GM23338 (cell line): ENCODE measurements around a stretch of chr6.

DNA sequence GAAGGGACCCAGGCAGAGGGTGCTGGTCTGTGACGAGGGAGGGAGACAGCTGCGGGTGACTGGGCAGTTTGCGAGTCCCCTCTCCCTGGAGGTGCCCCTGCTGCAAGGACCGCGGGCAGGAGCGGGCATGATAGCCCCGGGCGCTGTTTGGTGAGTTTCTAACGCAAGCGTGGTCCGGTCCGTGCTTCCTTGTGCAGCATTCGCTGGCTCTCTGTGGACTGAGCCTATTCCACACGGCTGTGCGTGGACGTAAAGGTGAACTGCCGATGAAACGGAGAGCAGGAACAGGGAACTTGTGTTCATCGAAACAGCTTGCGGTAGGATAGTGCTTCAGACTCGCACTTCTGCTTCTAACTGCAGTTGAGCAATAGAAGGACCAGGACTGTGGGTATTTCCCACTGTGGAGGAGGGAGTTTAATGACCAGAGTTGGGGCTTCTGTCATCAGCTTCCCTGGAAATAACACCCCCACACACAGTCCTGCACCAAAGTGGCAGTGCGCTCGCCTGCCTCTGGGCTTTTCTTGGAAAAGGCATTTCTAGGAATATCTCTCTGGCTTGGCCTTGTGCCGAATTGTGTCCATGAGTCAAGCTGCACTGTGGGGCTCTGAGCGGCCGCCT, 48.8 kb downstream of the DUSP22 start:
- PRO-cap = no peak
- RAMPAGE, long total RNA = no peak

DNA sequence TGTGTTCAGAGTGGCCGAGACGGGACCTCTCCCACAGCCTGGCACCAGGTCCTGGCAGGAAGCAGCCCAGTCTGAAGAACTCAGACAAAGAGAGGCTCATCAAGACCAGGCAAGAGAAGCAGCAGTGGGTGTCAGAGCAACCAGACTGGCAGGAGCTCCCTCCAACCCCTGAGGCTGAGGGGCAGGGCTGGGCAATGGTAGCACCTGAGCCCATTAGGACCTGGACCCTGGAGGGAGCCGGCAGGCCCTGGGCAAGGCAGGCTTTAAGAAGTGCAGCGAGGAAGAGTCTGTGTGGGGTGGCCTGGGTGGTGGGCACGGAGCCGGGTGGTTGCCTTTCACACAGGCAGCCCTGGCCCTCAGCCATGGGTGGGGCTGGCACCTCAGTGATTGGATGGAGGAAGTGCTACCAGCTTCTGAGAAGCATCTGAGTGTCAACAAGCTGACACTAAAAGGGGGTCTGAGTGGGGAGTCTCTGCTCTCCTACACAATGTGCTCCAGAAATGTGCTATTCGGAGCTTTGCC, 33.1 kb upstream of the IRF4 start:
- PRO-cap = no peak
- RAMPAGE, long total RNA = no peak

GRCh38 chr6:390969-391467, 534 bp upstream of the IRF4 start:
- PRO-cap = no peak
- RAMPAGE, long total RNA = no peak

- PRO-cap = unidirectional peak, minus-strand start at chr6:582469
- RAMPAGE, long total RNA = no peak
Observed at GRCh38 chr6:582385-582817, 74.5 kb downstream of the HUS1B start.

DNA sequence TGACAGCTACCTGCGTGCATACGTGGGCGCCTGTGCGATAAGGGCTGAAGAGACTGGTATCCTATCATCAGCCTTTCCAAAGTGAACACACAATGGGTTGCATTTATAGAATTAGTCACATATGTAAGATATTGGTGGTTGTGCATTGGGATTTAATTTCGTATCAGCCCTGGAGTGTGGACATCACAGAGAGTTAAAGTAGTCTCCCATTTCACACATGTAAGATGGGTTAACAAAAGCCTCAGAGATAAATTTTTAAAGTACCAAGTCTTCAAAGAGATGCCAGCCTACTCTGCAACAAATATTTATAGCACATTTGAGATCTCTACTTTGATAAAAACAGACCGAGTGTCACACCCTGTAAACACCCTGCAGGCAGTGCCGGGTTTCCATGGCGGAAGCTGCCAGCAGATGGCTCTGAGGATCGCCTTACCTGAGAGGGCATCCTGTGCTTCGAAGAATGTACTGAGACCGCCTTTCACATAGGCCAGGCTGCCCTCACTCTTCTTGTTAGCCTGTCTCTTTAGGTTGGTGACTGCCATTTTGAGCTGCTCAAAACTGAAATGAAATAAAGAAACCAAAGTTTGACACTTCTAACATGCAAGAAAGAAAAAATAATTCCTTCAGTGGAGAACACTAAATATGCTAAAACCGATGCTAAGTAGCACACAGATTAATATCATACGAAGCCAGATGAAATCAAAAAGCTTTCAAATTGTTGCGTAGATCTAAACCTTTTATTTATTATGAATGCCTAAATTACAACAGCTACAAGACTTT, 39.4 kb downstream of the HUS1B start:
- PRO-cap = no peak
- RAMPAGE, long total RNA = no peak

DNA sequence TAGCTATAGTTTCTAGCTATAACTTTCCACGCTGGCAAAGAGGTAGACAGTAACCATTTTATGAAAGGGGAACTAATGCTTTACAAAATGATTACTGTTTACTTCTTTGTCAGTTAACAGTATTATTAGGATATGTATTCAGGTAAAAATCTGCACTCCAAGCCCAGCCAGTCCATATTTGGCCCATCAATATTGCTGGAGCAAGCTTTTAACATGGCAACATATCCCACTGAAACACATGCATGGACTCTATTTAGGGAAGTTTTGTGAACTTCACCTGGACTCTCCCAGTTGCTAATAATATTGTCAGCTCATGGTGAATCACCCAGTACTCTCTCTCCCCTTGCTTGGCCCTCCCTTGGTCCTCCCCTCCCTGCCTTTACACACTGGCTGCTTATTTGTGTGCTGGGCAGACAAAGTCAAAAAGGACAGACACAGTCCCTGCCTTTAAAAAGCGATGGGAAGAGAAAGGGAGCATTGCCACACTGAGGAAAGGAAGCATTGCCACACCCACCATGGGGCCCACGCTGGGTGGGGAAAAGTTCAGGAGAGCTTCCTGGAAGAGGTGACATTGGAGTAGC, 143.3 kb upstream of the EXOC2 start:
- PRO-cap = no peak
- RAMPAGE, long total RNA = no peak

GRCh38 chr6:1601405-1601857, 8.3 kb upstream of the FOXC1 start:
- PRO-cap = no peak
- RAMPAGE, long total RNA = no peak

DNA sequence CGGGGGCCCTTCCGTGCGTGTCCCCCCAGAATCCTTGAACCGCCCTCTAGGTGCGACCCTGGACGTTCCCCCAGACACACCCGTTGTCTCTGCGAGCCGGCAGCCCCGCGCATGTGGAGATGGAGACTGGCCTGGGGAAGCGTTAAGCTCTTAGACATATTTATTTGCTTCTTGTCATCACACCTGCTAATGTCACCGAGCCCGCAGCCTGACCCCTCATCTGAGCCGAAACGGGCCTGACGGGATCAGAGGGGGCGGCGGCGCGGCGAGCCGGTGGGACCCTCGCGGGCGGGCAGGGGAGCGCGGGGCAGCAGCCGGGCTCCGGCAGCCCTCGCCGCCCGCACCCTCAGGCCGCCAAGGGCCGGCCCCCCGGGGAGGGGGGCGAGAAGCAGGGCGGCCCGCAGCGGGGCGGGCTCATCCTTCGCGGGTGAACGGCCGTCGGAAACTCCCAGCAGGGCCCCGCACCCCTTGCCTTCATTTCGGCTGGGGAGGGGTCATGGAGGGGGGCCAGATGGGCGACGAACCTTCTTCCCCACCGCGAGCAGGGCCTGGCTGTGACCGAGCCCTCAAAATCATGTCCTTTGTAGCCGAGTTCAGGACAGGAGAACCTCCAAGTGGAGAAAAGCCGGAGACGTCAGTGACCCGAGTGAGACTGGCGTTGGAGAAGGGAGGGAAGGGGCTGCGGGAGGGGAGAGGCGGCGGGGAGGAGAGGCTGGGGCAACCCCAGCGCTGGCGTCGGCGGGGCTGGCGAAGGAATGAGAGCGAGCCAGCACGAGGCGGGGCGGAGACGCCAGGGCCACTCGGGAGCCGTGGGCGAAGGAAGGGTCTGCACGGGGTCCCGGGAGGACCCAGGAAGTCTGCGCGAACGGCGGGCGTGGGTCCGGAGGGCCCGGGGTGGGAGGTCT, 733 bp upstream of the FOXC1 start:
- PRO-cap = no peak
- RAMPAGE, long total RNA = no peak

- PRO-cap = unidirectional peak, minus-strand start at chr6:1614865
- RAMPAGE, long total RNA = no peak
Observed at GRCh38 chr6:1614756-1615116, 5.0 kb downstream of the FOXC1 start.

GRCh38 chr6:1762237-1762790, 152.6 kb downstream of the FOXC1 start:
- PRO-cap = no peak
- RAMPAGE, long total RNA = no peak

DNA sequence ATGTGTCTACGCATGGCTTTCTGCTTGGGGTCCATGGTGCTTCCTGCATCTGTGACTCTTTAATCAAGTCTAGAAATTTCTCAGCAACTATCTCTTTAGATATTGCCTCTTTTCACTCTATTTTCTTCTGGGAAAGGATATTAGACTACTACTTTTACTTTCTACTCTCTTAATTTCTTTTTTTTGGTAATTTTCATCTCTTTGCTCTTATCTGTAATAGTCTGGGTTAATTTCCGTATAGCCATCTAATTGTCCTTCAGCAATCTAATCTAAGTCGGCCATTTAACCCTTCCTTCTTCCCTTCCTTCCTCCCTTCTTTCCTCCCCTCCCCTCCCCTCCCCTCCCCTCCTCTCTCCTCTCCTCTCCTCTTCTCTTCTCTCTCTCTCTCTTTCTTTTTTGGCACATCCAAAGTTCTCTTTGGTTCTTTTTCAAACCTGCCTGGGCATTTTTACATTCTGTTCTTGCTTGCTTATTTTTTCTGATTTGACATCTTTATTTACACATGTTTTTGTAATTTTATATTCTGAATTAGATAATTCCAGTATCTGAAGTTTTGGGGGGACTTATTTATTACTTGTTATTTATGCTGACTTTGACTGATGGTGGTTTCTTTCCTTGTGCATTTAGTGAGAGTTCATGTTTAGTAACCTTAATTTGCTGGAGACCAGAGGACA, 306.6 kb downstream of the GMDS start:
- PRO-cap = no peak
- RAMPAGE, long total RNA = no peak

- PRO-cap = no peak
- RAMPAGE, long total RNA = no peak
Observed at GRCh38 chr6:2111060-2111375, 134.4 kb downstream of the GMDS start.

GRCh38 chr6:2203153-2203674, 42.2 kb downstream of the GMDS start:
- PRO-cap = no peak
- RAMPAGE, long total RNA = no peak

- PRO-cap = no peak
- RAMPAGE, long total RNA = no peak
Observed at GRCh38 chr6:2222088-2222693, 23.2 kb downstream of the GMDS start.

- PRO-cap = bidirectional peak, plus-strand start at chr6:2246427, minus-strand start at chr6:2246359
- RAMPAGE, long total RNA = no peak
Observed at GRCh38 chr6:2245949-2246649, 694 bp upstream of the GMDS start.

GRCh38 chr6:2630235-2630809, 120.4 kb downstream of the MYLK4 start:
- PRO-cap = no peak
- RAMPAGE, long total RNA = no peak

DNA sequence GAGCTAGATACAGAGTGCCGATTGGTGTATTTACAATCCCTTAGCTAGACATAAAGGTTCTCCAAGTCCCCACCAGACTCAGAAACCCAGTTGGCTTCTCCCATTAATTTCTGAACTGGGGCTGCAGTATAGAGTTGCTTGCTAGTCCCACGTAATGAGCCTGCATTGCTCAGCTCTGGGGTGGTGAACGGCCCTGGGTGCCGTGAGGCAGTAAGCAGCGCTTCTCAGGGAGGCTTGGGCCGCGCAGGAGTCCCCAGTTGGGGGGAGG, 2.1 kb upstream of the WRNIP1 start:
- PRO-cap = no peak
- RAMPAGE, long total RNA = no peak

DNA sequence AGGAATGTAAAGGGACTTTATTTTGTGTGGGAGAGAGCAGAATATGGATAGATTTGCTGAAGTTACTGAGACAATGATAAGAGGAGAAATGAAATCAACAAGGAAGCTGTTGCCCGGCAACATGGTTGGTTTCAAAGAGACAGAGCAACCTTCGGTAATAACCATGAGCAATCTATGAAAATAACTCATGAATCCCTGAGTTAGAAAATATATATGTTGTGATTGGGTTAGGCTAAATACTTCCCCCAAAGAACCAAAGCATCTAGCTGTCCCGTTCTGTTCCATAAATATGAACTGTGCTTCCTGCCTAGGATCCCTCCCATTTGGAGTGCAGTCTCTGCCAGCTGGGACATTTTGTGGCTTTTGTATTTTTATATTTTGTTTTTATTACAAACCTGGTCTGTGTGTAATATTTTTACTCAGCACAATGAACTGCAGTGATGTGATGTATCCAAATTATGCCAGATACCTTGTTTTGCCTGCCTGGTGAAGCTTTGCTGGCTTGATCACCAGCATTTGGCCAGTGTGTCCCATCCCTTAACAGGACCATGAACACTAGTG, 23.0 kb downstream of the SERPINB1 start:
- PRO-cap = no peak
- RAMPAGE, long total RNA = no peak

GRCh38 chr6:2942673-2943244, 28.6 kb downstream of the SERPINB6 start:
- PRO-cap = no peak
- RAMPAGE, long total RNA = no peak

DNA sequence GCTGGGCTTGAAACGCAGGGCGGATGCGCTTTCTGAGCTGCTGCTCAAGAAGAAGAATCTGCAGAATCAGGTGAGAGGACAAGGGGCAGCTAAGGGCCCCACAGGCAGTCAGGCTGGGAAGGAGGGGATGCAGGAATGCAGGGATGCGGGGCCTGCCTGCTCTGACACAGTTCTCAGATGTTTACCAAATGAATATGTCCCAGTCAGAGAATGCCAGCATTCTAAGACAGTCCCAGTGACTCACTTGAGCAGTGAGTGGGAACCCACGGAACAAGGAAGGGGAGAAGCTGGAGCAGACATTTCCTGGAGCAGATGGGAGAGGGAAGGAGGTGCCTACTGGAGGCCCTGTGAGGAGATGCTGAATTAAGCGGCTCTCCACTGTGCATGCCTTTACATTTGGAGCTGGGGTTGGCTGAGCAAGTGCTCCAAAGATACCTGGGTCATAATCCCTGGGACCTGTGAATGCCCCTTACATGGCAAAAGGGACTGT, 11.0 kb downstream of the SERPINB6 start:
- PRO-cap = no peak
- RAMPAGE, long total RNA = no peak